ENCODE measurements around the gene ZNF556.

DNA sequence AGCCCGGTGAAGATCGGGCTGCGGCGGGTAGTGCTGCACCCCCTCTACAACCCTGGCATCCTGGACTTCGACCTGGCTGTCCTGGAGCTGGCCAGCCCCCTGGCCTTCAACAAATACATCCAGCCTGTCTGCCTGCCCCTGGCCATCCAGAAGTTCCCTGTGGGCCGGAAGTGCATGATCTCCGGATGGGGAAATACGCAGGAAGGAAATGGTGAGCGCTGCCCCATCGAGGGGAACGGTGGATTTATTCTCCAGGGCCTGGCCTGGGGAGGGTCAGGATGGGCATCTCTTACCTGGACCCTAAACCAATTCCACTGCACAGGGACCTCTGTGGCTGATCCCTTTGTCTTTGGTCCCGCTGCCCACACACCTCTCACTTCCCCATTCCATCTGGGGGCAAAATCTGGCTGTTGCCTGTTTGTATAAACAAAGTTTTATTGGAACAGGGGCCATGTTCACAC, 10.8 kb downstream of the TIMM13 start:
- PRO-cap: no peak

DNA sequence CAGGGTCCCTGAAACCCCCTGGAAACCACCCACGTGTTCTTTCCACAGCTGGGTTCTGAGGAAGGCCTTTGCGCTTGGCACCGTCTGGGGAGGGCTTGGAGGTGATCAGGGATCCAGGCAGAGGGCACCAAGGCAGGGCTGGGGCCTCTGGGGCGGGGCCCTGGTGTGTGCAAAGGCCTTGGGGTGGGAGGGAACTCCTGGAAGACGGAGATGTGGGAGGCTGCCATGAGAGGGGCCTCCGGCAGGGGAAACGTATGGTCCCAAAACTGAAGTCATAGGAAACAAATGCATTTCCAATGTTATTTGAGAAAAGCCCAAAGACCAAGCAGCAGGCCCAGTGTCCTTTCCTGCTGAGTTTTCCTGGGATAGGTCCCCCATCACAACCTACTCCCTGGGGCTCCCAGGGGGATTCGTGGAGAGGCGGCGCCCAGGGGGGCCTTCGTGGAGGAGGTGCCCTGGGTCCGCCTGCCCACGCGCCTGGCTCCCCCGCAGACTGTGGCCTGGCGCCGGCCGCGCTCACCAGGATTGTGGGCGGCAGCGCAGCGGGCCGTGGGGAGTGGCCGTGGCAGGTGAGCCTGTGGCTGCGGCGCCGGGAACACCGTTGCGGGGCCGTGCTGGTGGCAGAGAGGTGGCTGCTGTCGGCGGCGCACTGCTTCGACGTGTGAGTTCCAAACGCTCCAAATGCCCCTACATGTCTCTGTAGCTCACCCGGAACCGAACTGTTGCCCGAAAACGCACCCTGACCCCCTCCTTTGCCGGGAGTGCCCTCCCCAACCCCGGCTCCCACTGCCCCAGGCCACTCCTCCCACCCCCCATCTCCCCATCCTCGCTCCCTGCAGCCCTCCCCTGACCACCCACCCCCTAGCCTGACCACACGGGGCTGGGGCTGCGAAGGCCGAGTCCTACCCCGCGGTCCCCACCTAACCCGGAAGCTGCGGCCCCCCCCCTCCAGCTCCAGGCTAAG, 3.5 kb downstream of the TIMM13 start:
- PRO-cap: no peak

GRCh38 chr19:2578041-2578717, 102.3 kb downstream of the GADD45B start:
- PRO-cap: no peak

DNA sequence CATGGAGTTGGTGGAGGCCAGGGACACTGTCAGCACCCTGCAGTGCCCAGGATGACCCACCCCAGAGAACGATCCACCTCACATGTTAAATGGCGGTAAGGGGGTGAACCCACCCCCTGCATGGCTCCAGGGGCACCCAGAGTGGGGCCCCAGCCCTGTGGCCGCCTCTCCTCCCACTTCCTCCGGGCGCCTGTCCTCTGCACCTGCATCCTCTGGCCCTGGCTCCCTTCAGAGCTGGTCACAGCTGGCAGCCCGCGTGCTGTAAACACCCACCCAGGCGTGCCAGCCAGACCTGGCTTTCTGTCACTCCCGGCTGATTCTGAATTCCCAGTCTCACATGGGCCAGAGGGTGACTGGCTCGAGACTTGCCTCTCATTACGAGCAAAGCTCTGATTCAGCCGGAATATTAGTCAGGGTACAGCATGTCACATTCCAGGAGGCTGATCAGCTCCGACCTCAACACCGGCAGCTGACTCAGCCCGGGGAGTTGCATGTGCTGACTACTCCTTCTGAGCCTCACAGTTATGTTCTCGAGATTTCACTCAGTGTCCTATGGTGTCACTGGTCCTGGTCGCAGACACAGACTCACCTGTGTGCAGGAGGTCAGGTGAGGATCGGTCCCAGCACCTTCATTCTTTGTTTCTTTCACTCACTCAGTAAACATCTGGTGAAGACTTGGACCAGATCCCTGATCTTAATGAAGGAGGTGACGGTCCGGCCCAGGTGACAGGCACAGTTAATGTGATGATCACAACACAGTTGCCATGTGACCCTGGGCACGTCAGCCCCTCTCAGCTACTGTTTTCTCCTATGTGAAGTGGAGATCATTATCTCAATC, 75.0 kb downstream of the GNG7 start:
- PRO-cap: no peak

DNA sequence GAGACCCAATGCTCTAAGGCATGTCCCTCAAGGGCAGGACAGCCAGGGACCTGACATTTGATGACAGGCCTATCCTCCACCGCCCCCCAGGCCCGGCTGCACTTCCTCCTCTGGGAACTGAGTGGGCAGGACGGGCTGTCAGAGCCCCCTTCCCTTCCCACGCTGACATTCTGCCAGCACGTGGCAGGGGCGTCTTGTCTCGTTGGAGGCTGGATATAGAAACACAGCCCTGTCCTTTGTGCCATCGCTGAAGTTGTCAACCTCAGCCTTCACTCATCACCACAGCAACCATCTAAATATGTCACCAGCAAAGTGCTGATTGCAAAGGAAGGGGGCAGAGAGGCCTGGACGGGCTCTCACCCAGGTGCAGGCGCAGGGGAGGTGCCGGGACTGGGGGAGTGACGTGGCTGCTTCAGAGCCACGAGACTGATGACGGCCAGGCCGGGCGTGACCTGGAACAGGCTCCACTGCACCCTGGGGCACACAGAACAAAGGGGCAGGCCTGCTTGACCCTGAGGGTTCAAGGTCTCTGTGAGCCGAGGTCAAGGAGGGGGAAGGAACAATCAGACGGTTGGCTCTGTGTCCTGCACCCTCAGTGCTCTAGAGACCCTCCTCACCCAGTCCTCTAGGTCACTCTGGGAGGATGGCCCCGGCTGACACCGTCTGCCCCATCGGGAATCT, 38.3 kb downstream of the GNG7 start:
- PRO-cap: no peak

DNA sequence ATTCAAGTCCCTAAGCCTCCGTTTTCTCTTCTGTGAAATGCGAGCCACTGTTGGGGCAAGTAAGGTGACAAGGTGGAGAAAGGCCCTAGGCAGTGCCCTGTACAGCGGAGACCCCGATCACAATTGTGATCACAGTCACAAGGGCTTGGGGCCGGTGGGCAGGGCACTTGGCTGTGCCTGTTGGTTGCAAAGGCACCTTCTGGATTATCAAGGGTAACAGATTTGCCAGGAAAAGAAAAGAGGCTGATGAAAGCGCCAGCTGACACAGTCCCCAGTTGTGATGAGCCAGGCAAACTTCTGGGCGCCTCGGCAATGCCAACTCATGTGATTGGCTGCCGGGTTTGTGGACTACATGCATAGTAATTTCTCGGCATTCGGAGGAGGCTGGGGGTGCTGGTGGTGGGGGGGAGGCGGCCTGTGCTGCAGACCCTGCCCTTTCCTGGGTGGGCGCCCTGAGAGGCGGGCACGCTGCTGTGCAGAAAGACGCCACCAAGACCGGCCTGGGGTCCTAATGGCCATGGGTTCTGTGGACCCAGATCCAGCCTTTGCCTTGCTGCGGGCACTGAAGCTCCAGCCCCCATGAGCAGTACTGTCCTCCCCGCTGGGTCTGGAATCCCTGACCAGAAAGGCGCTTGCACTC, 1.3 kb downstream of the DIRAS1 start:
- PRO-cap: no peak

DNA sequence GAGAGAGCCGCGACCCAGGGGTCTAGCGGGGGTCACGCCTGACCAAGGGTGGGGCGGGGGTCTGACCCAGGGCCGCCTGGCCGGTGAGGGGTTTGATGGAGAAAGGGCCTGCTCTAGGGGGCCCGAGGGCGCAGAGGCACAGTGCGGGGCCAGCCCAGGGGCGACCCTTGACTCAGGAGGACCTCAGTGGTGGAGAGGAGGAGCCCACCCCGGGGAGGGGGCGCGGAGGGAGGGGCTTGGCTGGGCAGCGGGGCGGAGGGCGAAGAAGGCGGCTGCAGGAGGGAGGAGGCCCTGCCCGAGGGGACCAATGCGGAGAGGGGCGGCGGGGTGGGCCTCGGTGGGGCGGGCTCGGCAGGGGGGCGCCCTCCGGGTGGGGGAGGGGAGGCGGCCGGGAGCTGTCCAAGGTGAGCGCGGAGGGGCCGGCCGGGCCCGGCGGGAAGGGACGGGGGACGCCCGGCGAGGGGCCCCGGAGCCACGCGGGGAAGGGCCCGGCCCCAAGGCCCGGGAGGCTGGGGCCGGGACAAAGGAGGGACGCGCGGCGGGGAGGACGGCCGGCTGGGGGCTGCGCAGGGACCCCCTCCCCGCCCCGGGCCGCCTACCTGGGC, 365 bp downstream of the DIRAS1 start:
- PRO-cap: no peak

- PRO-cap: no peak
These were observed 1.8 kb upstream of the DIRAS1 start for GRCh38 chr19:2722834-2723433.

- PRO-cap: no peak
These were observed at the start of gene ZNF556 for GRCh38 chr19:2866670-2867568. Gene ZNF556, plus strand, starts transcription at chr19:2867335.

DNA sequence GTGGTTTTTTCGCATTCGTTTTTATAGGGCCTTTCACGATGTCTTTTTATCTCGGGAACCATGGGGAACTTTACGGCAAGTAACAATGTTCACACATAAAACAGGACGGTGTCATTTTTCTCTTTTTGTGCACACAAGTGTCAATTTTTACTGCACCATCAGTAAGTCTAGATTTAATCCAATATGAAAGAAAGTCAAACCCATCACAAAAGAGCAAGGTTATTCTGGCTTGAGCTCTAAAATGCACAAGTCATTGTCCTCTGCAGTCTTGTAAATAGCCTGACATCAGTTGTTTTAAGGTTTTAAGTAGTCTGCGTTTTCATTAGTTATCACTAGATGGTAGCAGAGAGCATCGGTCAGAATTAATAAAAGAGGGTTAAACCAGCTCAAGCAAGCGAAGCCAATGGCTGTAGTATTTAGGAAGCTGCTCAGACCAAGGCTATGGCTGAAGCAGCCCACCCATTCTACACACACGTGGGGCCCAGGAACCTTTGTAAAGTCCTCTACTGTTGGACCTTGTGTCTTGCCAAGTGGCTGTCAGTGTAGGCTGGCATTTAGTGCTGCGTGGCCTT, 13.4 kb upstream of the ZNF57 start:
- PRO-cap: no peak

- PRO-cap: no peak
These were observed 13.5 kb downstream of the TLE2 start for GRCh38 chr19:3015473-3016034.

DNA sequence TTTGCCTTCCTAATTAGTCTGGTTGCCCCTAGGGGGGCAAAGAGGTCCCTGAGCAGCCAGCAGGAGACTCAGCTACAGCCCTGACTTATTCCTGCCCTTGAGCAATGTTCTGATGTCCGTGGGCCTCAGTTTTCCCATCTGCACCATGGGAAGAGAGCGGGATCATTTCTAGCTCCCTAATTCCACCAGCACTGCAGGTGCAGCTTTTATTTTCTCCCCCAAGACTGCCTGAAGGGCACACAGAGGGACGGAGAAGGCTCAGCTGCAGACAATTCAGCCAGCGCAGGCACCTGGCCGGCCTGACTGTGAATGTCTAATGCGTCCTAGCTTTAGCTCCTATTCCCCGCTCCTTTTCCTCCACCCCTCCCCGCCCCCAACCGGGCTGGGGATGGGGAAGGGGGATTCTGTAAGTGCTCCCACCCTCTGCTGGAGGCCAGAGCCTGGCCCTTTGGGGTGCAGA, 16.2 kb downstream of the TLE5 start:
- PRO-cap: no peak

DNA sequence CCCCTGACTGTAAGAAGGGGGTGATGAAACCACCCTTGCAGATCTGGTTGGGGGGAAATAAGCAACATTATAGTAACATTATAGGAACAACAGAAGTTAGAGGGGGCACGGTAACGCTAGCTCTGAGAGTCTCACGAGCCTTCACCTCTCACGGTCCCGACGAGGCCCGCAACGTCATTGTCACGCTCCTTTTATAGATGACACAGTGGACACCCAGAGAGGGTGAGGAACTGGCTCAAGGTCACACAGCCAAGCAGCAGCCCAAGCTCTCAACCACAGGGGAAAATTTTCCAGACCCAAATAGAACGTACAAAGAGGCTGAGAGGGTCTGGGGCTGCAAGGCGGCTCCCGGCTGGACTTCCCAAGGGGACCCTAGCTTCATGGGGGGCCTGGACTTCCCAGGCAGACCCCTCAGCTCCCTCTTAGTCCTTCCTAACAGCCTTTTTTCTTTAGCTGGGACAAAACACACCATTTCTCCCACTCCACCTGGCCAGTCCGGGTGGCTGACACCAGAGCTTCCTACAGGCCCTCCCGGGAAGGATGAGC, 4.1 kb downstream of the TLE5 start:
- PRO-cap: no peak

DNA sequence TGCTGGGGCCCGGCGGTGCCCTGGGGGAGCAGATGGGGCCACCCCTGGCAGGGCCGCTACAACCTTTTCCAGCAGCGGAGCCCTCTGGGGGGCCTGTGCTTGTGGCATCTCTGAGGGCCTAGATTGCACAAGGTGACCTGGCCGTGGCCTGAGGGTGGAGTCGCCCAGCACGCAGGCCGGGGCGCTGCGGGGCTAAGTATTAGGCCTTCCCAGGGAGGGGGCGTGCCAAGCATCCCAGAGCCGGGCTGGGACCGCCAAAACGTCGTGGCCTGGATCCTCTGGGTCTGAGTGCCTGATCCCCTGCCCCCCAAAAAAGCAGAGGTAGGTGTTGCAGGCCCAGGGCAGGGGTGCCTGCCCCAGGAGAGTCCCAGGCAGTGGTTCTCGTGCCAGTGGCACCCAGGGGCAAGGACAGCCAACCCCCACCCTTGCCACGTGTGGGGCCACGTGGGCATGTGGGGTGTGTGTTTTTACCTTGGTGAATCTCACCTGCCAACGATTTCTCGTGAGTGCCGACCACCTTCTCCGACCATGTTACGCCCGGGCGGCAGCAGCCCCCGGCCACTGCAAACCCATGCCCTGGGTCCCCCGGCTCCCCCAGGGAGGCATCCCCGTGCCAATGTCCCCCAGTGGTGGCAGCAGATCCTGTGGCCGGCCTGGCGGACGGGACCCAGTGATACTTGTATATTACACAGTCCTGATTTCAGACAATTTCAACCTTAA, 12.6 kb upstream of the GNA15 start:
- PRO-cap: no peak

DNA sequence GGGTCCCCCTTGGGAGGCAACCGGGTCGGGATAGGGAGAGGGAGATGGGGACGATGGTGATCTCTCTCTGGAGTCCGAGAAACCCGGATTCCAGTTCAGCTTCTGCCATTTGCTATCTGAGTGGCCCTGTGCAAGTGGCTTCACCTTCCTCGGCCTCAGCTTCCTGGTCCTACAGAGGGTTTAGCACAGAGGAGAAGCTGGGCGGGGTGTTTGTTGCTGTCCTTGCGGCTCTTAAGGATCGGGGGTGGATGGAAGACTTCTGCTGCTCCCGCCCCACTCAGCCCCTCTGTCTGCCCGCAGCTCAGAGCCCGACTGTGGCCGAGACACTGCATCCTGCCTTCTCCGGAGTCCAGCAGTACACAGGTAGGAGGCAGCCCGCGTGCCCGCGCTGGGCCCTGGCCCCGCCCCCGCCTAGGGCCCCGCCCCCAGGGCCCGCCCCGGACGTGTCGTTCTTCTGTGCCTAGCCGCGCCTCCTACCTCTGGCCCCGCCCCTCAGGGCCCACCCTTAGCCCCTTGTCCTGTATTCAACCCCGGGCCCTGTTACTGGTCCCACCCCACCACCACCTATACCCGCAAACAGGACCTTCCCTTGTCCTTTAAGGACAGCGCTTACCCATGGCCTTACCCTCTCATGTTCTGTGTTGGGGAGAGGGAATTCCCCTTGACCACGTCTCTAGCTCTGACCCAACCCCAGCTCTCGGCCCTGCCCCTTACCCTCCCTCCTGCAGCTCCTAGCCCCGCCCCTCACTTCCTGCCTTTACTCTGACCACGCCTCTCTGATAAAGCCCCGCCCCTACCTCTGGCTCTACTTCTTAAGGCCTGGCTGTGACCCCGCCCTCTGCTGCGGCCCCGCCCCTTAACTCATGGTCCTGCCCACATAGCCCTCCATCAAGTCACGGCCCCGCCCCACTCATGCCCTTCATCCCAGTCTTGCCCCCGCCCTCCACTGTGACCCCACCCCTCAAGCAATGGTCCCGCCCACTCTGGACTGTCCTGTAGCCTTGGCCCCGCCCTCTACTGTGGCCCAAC, 60.5 kb downstream of the CELF5 start:
- PRO-cap: unidirectional peak, minus-strand start at position 165 of the sequence

- PRO-cap: bidirectional peak, plus-strand start at chr19:3358167, minus-strand start at chr19:3358055
These were observed 8.5 kb upstream of the NFIC start for GRCh38 chr19:3357901-3358335.

GRCh38 chr19:3361099-3361498, 5.3 kb upstream of the NFIC start:
- PRO-cap: bidirectional peak, plus-strand start at chr19:3361282, minus-strand start at chr19:3361202; unidirectional peak, minus-strand start at chr19:3361393; unidirectional peak, minus-strand start at chr19:3361429

DNA sequence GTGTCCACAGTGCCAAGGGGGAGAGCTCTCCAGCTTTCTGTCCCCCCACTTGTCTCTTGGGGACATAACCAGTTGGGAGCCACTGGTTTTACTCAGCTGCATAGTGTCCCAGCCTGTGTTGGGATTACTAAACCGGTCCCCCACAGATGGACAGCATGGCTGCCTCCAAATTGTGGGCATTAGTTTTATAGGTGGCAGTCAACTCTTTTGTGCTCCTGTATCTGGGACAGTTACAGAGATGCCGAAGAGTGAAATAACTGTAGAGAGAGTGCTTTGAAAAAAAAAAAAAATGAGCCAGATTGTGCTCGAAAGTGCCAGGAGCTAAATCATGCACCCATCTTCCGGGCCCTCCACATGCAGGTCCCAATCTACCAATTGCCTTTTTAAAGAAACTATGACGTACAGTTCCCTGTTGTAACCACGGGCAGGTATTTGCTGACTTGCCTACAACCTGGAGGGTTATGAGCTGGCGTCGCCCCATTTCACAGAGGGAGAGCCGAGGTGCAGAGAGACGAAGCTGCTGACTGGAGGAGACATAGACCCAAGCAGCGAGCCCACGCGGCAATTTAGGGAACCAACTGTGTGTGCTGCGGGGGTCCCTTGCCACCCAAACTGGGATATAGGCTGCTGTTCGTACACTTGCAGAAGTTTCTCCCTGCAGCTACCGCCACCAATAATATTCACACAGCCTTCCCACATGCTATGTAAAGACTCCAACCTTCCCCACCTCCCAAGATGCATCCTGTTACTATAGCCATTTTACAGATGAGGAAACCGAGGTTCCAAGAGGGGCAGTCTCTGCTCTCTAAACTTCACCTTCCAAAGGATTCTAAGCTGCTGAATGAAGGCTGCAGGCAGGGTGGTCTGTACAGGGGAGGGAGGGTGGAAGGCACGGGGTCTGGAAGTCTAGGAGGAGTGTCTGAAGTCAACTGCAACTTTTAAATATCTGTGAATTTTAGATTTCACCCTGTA, 2.2 kb upstream of the NFIC start:
- PRO-cap: no peak

DNA sequence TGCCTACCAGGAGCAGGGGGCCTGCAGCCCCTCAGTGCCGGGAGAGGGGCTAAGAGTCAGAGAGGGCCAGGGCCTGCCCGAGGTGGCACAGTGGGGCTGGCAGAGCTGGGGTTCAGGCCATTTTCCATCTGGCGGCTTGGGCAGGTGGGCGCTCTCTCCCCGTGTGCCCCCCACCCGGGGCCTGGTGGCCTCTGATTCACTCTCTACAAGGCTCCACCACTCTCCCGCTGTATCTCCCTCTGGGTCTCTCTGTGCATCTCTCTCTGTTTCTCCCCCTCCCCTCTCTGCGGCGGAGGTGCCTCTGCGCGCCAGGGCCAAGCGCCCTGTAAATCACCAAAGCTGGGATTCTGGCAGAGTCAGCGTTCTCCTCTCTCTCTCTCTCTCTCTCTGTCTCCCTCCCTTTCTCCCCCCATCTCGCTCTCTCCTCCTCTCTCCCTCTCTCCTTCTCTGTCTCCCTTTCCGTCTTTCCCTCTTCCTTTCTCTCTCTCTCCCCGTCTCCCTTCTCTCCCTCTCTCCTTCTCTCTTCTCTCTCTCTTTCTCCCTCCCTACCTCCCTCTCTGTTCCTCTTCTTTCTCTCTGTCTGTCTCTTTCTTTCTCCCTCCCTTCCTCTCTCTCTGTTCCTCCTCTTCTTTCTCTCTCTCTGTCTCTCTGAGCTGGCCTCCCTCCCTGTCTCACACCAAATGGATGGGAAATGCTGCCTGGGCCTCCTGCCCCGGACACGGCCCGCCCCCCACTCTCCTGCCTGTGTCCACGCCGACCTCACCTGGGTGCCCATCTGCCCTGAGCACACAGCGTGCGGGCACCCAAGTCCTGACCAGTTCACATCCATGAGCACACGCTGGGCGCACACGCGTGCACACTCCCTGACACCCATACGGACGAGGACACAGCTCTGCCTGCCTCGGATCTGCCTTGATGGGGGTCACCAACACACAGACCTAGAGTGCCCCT, 4.0 kb downstream of the NFIC start:
- PRO-cap: no peak

DNA sequence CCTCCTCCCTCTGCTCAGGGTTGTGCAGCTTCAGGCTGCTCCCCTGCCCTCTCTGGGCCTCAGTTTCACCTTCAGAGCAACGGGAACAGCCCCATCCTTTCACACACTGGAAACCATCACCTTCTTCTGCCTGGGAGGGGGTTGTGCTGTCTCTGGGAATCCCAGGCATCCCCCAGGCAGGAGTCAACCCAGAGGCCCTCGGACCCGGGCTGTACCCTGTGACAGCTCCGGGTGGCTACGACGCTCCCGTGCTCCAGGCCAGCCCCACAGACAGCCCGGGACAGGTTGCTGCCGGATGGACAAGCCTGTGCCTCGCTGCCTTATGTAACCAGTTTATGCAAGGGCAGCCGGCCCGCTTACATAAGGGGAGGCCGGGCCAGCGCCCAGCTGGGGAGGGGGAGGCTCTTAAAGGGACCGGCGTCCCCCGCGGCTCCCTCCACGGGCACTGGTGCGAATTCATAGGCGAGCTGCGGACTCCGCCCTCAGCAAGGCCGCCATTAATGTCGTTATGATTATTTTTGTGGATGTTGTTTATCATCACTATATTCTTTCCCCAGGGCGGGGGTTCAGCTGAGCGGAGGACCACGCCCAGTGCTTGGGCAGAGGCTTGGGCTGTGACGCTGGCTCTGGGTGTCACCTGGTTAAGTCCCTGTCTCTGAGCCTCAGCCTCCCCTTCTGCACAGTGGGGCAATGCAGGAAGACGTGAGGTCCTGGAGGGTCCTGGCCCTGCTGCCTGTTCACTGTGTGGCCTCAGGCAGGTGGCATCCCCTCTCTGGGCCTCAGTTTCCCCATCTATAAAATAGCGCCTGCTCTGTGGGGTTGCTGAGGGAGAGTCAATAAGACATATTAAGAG, 32.3 kb downstream of the NFIC start:
- PRO-cap: no peak

Measured in natural killer cell (primary cell).